Spinal cord (tissue), 3 donors: ENCODE measurements around the gene PHLPP2.

- PRO-cap = no peak
- RAMPAGE, long total RNA = no peak
Measured at GRCh38 chr16:71575301-71575949, 1.5 kb downstream of the TAT start.

DNA sequence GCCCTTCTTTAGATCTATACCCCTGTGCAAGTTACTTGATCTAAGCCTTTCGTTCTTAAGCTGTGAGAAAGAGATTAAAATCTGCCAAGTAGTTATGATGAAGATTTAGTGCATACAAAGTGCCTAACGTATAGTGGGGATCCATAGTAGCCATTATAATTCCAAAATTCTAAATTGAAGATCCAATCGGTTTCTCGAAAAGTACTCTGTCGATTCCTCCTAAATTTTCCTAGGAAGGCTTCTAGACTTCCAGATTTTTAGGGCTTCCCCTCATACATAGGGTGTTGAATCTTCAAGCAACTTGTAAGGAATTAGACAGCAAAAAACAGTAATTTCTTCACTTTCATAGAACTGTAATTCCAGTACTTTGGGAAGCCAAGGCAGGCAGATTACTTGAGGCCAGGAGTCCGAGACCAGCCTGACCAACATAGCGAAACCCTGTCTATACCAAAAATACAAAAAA, at the start of gene PHLPP2:
TSS of gene PHLPP2 (minus strand) at position 28 of the 463 bp plus-strand sequence.
- PRO-cap = no peak
- RAMPAGE, long total RNA = no peak

- PRO-cap = no peak
- RAMPAGE, long total RNA = no peak
Measured at GRCh38 chr16:71999534-72000105, 582 bp downstream of the PKD1L3 start.

GRCh38 chr16:72788303-72788996, 259.5 kb downstream of the ZFHX3 start:
- PRO-cap = no peak
- RAMPAGE, long total RNA = no peak

DNA sequence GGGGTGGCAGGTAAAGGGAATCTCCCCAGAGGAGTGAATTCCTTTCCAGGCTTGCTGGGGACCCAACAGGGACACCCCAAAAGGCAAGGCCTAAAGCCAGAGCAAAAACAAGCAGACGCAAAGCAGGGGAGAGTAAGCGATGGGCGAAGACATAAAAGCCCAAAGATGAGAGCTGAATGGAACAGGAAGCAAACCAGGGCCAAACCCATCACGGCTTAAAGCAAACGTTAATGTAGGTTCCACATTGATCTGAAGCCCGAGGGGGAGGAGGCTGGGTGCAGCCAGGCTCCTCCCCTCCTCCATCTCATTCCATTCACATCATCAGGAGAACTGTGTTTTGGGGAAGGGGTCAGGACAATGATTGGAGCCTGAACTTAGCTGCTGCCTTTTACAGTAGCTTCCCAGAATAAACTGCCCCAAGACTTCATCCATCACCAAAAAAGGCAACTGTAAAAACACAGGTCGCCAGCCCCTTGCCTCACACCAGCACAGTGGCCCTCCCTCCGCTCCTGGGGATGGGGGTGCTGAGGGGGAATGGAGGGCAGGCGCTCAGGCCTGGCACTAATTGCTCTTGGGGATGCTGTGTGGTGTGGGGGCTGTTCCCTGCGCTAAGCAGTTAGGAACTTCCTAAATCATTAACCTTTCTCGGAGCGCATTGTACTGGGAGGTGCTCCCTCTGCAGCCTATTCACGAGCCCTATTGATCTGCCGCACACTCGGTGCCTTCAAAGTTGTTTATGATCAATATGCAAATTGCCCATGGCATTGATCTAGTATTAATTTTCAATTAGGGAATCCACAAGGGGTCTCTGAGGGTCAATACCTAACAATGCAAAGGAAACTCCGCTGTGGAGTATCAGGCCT, 200.1 kb downstream of the ZFHX3 start:
- PRO-cap = no peak
- RAMPAGE, long total RNA = no peak

- PRO-cap = no peak
- RAMPAGE, long total RNA = no peak
Measured at GRCh38 chr16:72927313-72928195, 120.4 kb downstream of the ZFHX3 start.

GRCh38 chr16:72989390-72990858, 58.0 kb downstream of the ZFHX3 start:
- PRO-cap = no peak
- RAMPAGE, long total RNA = no peak

GRCh38 chr16:73016222-73017139, 31.4 kb downstream of the ZFHX3 start:
- PRO-cap = no peak
- RAMPAGE, long total RNA = no peak

DNA sequence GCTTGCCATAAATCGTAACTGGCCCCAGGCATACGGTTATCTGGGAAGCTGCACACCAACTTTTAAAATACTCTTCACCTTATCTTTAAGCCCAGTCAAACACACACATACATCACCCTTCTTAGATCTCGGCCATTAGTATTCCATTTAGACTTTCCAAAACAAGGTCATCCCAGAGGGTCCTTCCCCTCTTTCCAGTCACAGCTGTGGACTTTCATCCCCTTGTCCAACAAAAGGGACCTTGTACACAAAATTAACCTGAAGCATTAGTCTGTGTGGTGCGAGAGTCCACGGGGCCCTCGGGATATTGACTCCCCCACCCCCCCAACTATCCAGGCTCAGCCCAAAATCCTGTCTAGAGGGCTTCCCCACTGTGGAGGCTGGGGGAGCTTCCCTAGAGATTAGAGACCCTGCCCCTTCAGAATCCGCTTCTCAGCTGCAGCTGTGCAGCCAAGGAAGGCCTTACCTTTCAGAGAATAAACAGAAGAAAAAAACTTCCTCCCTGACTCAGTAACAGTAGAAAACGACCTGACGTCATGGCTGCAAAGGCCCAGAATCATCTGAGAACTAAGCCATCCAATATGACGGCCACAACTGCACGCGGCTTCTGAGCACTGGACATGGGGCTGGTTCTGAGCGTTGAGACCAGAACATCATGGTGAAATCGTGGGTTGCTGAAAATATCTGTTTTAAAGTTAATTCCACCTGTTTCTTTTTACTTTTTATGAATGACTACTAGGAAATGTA, 9.8 kb downstream of the ZFHX3 start:
- PRO-cap = no peak
- RAMPAGE, long total RNA = no peak

DNA sequence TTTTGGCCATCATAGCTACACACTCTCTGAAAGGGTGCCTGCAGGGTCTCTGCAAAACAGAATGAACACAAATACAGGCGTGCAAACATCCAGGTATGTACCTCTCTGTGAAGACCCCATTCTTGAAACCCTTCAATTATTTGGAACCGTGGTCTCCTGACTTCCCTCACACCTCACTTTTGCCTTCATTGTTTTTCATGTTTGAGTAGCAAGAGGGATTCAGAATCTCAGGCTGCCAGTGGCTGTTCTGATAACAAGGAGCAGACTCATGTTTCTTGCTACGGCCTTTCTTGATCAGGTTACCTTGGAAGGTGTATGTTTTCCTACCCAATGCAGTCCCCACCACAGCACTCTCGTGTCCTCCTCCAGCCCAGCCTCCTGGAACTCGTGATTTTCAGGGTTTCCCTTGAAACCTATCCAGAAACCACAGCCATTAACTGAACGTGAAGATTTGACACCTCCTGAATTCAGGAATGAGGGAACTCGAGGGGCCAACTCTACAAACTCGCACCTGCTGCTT, 1.8 kb downstream of the ZFHX3 start:
- PRO-cap = no peak
- RAMPAGE, long total RNA = no peak

DNA sequence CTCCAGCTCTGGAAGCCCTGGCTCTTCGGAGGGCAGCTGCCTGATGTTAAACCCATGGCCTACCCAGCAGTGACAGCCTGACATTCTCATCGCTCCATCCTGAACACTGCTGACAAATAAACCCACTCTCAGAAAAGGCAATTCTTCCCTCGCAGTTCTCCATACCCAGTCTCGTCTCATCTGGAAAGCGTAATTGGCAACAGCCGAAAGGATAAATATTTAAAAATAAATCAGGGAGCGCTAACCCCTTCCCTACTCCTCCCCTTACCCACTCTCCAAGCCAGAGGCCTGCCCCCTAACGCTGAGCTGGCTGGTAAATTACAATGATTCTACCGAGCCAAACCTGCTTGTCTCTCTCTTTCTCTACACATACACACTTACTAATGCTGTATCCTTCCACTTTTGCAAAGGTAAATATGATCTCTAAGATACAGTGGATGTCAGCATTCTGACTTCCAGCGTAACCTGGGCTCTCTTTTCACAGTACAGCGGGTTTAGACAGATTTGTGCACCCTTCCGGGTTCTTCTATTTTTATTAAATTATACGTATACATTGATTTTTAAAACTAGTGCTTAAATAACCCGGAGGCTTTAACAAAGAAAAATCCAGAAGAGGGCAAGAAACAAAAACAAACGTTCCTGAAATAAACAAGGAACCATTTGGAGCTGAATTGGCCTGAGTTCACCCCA, 2.9 kb upstream of the ZFHX3 start:
- PRO-cap = no peak
- RAMPAGE, long total RNA = no peak

- PRO-cap = no peak
- RAMPAGE, long total RNA = no peak
Measured at GRCh38 chr16:73071114-73071905, 23.4 kb upstream of the ZFHX3 start.

DNA sequence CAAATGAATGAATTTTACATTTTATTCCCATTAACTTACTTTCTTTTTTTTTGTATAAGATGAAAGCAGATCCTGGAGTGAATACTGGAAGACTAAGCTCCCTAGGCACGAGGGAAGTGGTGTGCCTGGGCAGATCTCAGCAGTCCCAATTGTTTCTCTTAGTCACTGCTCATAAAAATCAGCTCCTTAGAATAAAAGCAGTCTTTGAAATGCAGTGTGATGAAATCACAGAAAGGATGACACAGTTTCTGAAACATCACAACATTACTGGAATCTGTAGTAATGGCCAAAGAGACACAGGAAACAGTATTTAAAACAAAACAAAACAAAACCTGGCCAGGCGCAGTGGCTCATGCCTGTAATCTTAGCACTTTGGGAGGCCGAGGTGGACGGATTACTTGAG, 34.6 kb upstream of the ZFHX3 start:
- PRO-cap = no peak
- RAMPAGE, long total RNA = no peak

GRCh38 chr16:73785407-73785648, 511.3 kb upstream of the PSMD7 start:
- PRO-cap = no peak
- RAMPAGE, long total RNA = no peak

DNA sequence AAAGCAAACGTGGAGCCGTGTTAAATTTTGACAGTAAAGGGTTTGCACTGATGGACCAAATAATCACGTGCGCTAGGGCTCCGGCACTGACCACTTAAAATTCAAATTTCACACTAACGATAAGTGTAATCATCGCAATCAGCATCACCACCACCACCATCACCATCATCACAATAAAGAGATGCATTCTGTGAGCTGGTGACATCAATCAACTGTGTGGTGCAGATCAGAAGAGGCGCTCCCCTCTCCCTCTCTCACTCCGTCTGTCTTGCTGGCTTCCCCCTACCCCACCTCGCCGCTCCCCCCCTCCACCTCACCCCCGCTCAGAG, 405.9 kb upstream of the PSMD7 start:
- PRO-cap = no peak
- RAMPAGE, long total RNA = no peak

DNA sequence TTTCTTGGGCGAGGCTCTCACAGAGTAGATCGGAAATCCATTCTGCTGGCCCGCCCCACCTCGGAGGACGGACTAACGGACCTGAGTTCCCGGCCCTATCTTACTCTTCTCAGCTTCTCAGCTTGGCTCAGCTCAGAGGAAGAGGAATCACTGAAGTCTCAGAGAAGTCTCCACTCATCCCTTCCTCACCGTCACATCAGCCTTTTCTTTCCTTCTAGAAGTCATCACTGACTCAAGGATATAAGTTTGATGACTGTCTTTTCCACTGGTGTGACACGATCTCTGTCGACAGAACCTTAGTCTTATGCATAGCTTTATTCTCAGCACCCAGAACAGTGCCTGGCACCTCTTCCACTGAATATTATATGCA, 7.5 kb upstream of the NPIPB15 start:
- PRO-cap = no peak
- RAMPAGE, long total RNA = no peak

DNA sequence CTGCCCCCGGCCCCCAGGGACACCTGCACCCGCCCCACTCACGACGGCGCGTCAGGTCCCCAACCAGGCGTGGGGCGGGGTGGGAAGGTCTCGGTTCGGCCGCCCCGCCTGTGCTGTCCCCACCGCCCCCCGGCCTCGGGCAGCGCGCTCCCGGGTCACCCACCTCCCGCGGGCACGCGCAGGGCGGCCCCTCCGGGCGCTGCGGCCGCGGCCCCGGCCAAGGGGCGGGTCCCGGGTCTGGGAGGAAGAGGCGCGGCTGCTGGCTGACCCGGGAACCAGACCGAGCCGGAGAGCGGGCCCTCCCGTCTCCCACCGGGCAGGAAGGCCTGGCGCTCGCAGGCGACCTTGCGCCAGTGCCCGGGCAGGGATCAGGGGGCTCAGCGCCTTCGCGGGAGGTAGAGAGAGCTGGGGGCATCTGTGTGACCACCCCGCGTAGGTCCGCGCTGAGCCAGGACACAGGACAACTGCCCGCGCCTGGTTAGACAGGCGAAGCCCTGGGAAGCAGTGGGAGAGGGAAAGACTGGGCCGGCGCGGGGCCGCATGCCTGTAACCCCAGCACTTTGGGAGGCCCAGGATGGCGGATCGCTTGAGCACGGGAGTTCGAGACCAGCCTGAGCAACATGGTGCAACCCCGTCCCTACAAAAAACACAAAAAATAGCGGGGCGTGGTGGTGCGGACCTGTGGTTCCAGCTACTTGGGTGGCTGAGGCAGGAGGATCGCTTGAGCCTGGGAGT, 14.1 kb downstream of the CLEC18B start:
- PRO-cap = no peak
- RAMPAGE, long total RNA = no peak

DNA sequence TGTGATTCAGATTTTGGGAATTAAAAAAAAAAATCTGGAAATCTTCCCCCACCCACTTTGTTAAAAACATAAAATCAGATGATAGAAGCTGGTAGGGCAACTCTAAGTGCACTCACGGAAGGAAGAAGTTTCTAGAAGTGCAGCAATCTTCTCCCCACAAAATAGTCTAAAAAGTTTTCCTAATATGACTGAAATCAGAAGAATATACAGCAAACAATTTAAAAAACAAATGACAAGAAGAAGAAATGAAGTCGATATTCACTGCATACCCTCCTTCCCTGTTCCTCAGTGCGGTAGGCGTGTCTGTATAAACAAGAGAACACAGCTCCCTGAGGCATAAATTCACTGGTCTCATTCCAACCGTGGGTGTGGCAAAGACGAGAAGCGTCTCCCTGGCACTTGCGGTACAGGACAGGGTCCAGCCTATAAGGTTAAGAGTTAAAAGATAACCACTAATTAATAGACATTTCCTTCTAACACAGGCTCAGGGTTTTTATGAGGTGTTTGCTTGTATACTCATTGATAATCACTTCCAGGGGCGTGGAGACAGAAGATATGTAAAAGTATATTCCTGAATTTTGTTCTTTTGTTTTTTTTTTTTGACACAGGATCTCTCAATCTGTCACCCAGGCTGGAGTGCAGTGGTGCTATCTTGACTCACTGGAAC, 58.8 kb upstream of the CLEC18B start:
- PRO-cap = no peak
- RAMPAGE, long total RNA = no peak

- PRO-cap = no peak
- RAMPAGE, long total RNA = no peak
Measured at GRCh38 chr16:74621995-74622797, 15.3 kb upstream of the GLG1 start.

- PRO-cap = no peak
- RAMPAGE, long total RNA = no peak
Measured at GRCh38 chr16:74625423-74626114, 18.7 kb upstream of the GLG1 start.